ENCODE measurements around the genes SEZ6L2 and ALDOA.

DNA sequence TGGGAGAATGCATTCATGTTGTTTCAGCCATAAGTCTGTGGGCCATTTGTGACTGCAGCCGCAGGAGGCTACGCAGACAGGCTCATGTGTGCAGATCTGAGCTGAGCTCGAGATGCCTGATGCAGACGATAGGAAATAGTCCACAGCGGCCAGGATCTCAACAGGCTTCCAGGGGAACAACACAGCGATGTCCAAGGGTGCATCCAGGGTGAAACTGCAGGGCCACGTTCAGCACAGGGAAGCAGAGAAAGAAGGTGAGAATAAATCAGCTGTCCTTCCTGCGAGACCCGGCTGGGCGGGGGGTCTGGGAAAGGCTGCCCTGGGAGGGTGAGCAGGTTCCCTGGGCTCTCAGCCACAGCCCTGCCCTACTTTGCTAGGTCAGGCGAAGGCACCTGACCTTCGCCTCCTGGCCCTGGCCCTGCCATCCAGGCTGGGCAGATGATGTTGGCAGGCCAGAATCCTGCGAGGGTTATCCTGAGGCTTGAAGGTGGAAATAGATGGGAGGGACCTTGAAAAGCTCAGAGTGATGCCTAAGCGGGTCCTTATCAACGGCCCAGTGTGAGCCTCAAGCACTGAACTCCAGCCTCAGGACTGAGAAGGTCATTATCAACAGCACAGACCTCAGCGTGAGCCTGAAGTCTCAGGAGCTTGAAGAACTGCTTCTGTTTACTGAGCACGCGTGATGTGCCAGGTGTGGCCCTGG lies 191.2 kb downstream of the LAT start:
- PRO-cap = no peak

DNA sequence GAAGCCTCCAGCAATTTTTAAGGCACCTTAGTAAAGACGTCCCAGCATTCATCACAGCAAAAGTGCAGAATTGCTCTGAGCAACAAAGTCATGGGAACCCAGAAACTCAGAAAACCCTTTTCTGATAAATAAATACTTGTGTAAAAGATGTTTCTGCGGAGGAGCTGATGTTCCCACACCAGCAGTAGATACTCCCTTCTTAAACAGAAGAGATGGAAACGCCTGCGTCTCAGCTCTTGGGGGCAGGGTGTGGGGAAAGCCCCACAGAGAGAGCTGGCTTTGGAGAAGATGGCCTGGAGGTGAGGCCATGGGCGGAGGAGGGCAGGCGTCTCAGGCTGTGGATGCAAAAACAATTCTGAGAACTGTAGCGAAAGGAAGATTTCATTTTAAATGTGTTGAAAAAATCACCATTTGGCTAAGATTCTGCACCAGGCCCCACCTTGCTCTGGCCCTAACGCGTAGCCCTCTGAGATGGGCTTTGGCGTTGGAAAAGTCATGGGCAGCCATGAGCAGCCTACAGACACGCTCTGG lies 201.0 kb downstream of the LAT start:
- PRO-cap = no peak

- PRO-cap = no peak
These were observed 206.8 kb downstream of the NPIPB11 start for GRCh38 chr16:29199659-29200160.

- PRO-cap = no peak
These were observed 187.6 kb downstream of the NPIPB11 start for GRCh38 chr16:29218486-29219696.

GRCh38 chr16:29228448-29228823 lies 178.1 kb downstream of the NPIPB11 start:
- PRO-cap = no peak

GRCh38 chr16:29273493-29273950 lies 133.0 kb downstream of the NPIPB11 start:
- PRO-cap = no peak

DNA sequence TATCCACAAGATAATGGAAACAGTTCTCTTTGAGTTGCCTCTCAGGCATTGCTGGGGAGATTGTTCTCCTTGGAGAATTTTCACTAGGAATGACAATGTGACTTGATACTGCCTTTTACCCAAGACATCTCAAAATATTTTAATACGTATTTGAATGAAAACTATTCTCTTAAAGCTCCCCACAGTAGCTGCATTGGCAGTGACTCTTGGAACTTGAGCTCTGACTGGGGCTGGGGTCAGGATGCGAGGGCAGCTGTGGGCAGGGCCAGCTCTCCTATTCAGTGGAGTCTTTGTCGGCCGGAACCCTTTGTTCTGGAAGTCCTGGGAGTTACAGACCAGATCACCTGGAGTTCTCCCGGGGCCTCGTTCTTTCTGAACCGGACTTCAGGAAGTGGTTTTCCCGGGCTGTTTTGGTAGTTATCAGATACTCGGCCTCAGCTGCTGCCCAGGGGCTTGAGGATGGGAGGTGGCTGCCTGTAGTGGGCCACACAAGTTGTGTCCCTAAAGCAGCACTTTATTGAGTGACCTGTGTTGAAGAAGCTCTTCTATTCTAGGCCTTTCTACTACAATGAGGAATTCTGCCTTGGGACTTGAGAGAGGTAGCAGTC lies 84.9 kb downstream of the NPIPB11 start:
- PRO-cap = no peak

GRCh38 chr16:29708757-29709415 lies 29.9 kb downstream of the QPRT start:
- PRO-cap = no peak

DNA sequence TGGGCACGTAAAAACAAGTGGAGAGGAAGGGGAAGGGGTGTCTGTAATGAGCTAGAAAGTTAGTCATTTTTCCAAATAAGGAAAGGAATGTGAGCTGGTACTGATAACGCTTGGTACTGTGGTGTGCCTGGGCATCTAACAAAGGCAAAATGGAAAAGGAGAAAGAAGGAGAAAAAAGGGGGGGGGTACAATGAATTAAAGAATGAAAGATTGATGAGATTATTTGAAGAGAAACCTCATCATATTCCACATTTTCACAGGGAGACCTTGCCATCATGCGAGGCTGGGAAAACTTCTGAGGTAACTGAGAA lies 30.9 kb downstream of the QPRT start:
- PRO-cap = no peak

DNA sequence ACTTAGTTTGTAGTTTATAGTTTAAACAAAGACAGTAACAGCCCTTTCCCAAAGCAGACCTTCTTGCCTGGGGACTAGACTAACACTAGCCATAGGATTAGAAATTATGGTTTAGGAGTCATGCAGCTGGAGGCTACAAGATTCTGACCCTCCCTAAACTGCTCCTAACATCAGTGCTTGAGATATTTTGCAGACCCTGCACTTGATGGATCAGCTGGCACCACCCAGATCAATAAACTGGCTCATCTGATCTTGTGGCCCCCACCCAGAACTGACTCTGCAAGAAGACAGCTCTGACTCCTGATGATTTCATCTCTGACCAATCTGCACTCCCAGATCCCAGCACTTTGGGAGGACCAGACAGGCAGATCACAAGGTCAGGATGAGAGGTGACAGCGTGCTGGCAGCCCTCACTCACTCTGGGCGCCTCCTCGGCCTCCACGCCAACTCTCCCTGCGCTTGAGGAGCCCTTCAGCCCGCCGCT lies 2.1 kb upstream of the C16orf54 start:
- PRO-cap = no peak

- PRO-cap = no peak
These were observed 3.9 kb downstream of the MVP start for GRCh38 chr16:29824152-29824473.

DNA sequence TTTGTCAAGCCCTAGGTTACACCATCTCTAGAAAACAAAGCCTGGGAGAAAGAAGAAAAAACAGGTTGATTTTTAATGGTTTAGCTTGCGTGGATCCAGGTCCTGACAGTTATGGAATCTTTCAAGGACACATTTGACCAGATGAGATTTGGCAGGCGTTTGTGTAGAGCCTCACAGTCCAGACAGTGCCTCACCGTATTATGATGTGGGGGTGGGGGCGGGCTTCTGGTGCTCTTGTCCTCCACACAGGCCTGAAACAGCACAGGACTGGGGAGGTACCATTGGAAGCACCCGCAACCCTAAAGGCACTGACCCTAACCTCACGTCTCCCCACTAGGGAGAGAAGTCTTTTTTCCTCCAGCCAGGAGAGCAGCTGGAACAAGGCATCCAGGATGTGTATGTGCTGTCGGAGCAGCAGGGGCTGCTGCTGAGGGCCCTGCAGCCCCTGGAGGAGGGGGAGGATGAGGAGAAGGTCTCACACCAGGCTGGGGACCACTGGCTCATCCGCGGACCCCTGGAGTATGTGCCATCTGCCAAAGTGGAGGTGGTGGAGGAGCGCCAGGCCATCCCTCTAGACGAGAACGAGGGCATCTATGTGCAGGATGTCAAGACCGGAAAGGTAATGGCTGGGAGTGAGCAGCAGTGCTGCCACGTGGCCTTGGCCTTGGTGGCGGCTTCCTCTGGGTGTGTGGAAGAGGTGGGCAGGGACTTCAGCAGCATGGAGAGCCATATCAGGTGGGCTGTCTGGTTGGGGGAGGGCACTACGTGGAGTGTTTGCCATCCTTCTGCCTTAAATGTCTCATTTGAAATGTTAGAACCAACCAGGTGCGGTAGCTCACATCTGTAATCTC lies 19.8 kb downstream of the MVP start:
- PRO-cap = no peak

- PRO-cap = no peak
These were observed 1.9 kb downstream of the CDIPT start for GRCh38 chr16:29861045-29861672.

DNA sequence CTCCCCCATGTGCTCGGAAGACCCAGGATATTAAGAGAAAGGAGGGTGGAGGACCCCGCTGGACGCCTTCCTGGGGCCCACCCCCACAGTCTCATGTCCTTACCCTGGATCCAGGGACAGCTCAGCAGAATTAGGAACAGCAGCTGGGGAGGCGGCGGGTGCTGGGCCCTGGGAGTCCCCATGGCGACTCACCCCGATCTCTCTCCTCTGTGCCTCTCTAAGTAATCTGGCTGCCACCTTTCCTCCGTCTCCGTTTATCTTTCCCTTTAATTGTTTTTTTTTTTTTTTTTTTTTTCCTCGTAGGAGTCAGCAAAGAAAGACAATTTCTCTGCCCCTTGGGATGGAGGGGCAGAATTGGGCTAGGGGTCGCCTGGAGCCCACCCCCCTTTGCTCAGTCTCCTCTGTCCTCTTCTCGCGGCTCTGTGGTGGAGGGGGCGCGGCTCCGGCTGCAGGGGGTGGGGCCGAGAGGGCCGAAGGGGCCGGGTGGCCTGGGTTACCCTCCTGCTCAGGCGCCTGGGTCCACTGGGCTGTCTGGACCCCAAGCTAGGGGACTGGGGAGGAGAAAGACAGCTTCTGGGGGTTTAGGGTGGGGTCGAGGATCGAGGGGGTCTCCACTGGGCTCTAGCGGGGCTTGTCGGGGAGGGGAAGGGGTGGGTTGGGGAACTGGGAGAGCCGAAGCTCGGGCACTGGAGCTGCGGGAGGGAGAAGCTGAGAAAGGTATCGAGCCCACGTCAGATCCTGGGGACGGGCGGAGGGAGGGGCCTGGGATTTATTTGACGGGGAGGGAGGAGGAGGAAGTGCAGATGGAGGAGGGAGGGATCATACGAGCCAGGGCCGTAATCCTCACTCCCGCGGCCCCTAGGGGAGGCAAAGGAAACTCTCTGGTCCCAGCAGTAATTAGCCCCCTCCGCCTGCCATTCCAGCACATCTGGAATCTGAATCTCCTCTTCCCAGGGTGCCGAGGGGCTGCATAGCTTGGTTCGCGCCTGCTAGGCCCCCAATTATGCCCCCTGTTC lies at the start of gene SEZ6L2:
SEZ6L2 (minus strand) TSS at position 713 of the 1,016 bp plus-strand sequence.
- PRO-cap = bidirectional peak, plus-strand start at position 470 of the sequence, minus-strand start at position 207 of the sequence

- PRO-cap = no peak
These were observed 3.3 kb downstream of the TAOK2 start for GRCh38 chr16:29976531-29977740.

DNA sequence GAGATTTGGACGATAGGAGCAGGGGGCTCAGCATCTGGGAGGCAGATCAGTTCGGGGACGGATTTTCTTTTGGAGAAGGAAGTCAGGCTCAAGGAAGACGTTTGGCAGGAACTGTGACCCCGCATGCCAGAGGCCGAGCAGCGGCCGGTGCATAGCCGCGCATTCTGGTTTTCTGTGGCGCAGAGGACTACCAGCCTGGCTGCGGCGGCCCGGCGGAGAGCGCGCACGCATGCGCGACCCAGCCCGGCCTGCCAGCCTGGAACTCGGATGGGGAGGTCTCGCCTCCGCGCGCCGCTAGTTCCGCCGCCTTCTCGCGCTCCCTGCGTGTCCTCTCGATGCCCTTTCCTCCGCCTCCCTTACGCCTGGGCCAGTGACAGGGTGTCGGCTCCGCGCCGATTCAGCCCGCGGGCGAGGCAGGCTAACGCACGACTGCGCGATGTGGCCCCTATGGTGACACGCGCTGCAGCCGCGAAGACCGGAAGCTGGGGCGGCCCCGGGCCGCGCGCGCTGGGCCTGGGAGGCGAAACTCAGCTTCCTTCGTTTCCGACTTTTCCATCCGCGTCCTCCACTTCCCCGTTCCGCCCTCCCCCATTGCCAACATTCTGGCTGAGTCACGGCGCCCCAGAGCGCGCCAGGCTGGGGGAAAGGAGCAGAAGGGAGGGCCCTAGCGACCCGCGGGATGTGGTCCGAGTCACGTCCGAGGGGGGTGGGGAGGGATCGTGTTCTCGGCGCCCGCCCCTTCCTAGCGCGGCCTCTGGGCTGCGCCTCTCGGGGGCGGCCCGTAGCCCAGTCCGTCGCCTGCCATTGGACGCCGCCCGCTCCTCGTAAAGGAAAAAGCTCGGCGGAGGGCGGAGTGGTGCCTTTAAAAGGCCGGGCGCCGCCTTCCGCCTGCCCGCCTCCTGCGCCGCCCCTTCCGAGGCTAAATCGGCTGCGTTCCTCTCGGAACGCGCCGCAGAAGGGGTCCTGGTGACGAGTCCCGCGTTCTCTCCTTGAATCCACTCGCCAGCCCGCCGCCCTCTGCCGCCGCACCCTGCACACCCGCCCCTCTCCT lies at the start of gene ALDOA:
ALDOA (plus strand) TSS at position 891 of the 1,051 bp plus-strand sequence.
- PRO-cap = bidirectional peak, plus-strand start at position 168 of the sequence, minus-strand start at position 160 of the sequence; bidirectional peak, plus-strand start at position 958 of the sequence, minus-strand start at position 587 of the sequence

GRCh38 chr16:30065921-30066247 lies 324 bp downstream of the ALDOA start:
- PRO-cap = no peak

GRCh38 chr16:30076971-30077422 lies 1.2 kb downstream of the PPP4C start:
- PRO-cap = no peak

- PRO-cap = no peak
These were observed 5.7 kb downstream of the TBX6 start for GRCh38 chr16:30086027-30086450.

DNA sequence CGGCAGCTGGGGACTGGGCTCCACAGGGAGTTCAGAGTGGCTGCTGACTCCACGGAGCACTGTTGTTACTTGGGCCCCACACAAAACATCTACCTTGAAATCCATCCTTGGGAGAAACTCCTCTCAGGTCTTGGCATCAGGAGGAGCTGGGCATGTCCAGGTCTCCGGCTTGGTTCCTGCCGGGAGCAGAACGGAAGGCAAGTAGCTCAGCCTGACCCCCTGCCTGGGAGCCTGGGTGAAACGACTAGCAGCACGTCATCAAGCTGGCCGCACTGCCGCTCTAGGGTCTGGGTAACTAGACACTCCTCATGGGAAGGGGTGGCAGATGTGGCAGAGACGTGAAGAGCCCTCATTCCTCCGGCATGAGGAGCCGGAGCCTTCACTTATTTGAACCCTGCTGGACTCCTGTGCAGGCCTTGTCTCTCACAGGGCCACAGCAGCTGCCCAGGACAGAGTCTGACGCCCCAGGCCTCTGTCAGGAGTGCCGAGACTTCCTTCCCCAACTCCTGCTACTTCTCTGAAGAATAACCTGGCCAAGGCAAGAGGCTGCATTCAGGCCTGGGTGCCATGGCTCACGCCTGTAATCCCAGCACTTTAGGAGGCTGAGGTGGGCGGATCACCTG lies 7.5 kb downstream of the CD2BP2 start:
- PRO-cap = no peak